Skeletal muscle cell (primary cell): ENCODE data around the gene MEIS2.

GRCh38 chr15:33857391-33858340 lies 110.6 kb upstream of the CHRM5 start:
- RRBS, result no CpG with 5 or more reads among the region's 25 CpGs

- RRBS, result 46% methylated on average over 8 of the region's 17 CpGs
These were observed 949 bp upstream of the GOLGA8B start for GRCh38 chr15:34584342-34584858.

DNA sequence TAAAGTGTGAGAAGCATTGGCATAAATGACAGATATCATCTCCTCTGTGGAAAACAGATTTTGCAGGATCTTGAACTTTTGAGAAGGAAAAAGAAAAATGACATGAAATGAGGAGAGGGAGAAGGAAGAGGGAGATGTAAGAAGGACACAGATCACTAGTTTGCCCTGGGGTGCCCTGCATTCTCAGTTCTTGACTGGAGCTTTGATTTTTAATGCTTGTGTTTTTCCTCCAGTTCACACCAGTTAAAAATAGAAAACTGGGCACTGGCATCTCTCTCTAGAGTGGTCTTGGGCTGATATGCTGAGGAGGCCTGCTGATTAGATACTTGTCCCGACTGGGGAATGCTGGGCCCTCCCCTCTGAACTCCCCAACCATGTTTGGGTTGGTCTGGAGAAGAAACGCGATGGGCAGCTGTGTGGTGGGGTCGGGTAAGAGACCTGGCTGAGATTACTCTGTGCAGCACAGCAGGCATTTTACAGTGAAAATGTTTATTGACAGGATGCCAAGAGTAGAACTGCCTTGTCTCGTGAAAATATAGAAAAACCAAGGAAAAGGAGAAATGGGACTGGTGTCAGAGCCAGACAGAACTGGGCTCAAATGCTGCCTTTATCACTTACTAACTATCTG lies 1.5 kb upstream of the ACTC1 start:
- RRBS, result no CpG with 5 or more reads among the region's 5 CpGs

DNA sequence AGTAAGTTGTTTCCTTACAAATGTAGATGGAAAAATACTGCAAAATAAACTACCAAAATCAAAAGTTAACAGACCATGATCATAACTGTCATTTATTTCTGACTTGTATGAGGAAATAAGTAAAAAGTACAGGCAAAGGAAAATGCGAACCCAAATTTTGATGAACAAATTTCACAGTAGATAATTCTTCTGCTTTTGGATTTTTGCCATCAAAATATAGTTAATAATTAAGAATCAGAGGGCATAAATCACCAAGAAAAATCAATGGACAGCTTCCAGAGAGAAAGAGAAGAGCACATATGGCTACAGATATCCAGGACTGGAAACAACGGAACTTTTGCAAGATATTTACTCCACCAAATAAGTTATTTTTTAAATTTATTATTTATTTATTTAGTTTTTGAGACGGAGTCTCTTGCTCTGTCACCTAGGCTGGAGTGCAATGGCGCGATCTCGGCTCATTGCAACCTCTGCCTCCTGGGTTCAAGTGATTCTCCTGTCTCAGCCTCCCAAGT lies 35.1 kb upstream of the NANOGP8 start:
- RRBS, result no CpG with 5 or more reads among the region's 6 CpGs

GRCh38 chr15:35492087-35492692 lies 53.8 kb downstream of the DPH6 start:
- RRBS, result no CpG with 5 or more reads among the region's 4 CpGs

DNA sequence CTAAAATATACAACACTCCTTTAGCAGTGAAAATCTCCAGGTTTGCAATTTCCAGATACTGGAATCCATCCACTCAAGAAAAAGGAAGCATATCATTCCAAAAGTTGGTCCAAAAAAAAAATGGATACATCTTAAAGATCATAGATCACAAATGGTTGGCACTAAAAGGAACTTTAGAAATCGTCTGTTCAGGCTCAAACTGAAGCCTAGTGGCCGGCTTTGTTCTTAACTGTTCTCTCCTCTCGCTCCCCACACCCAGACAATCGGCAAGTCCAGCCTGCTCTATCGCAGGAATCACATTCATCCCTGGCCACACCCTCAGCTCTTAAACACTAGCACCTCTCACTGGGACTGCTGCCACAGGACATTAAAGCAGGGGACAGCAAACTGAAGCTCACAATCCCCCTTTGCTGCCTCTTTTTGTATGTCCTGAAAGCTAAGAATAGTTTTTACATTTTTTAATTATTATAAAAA lies 130.2 kb upstream of the CDIN1 start:
- RRBS, result no CpG with 5 or more reads among the region's 5 CpGs

DNA sequence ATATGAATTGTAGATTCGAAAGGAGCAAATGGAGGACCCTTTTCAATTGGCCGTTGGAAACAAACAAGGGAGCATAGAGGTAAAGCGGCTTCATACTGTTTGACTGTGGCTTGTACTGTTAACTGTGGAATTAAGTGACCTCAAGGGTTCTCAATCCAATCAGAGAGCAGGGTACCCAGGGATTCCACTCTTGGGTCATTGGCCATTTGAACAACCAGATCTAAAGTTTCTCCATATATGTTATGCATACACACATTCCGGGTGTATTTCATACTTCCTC lies 823 bp downstream of the CDIN1 start:
- RRBS, result no CpG with 5 or more reads among the region's 4 CpGs

DNA sequence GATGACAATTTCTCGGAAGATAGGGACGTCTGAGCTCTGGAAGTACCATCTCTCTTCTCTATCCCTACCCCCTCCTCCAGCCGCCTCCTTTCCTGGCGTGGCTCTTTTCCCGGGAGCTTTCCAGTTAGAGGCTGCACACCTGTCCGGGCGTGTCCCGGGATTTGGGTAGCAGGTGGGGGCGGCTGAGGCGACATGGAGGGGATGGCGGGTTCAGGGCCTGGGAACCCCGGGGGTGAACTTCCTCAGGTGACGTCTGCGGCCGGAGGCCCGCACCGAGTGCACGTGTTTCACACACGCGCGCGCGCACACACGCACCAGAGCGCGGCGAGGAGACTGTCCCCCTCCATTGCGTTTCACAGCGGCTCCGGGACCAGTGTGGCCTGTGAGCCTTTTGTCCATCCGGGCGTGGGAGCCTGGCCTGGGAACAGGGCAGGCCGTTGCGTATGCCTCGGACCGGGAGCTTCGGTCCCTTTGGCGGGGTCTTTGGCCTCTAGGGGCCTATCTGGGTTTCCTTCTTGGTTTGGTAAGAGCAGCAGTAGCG lies 220.2 kb downstream of the MEIS2 start:
- RRBS, result 6% methylated on average over 11 of the region's 39 CpGs

GRCh38 chr15:36887038-36887756 lies 213.2 kb downstream of the MEIS2 start:
- RRBS, result no CpG with 5 or more reads among the region's 29 CpGs

DNA sequence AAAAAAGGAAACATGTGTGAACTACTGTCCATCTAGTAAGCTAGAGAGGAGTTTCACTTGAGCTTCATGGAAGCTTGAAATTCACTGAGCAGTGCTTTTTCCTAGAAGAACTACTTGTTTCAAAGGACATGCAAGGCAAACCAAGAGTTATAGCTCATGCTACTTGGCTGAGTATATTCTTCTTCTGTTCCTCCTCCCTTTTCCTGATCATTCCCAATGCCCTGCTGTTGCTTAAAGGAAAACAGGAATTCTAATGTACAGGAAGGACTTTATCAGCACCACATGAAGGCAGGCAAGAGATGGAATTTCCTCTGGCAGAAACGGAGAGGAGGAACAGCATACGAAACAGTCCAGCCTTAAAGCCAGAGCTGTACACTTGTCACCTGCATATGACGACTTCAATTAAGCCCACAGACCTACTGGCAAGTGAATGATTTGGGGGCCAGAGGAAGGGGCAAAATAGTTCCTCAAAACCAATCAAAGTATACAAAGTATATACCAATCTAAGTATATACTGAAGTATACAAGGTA lies 15.7 kb downstream of the MEIS2 start:
- RRBS, result no CpG with 5 or more reads among the region's 3 CpGs

DNA sequence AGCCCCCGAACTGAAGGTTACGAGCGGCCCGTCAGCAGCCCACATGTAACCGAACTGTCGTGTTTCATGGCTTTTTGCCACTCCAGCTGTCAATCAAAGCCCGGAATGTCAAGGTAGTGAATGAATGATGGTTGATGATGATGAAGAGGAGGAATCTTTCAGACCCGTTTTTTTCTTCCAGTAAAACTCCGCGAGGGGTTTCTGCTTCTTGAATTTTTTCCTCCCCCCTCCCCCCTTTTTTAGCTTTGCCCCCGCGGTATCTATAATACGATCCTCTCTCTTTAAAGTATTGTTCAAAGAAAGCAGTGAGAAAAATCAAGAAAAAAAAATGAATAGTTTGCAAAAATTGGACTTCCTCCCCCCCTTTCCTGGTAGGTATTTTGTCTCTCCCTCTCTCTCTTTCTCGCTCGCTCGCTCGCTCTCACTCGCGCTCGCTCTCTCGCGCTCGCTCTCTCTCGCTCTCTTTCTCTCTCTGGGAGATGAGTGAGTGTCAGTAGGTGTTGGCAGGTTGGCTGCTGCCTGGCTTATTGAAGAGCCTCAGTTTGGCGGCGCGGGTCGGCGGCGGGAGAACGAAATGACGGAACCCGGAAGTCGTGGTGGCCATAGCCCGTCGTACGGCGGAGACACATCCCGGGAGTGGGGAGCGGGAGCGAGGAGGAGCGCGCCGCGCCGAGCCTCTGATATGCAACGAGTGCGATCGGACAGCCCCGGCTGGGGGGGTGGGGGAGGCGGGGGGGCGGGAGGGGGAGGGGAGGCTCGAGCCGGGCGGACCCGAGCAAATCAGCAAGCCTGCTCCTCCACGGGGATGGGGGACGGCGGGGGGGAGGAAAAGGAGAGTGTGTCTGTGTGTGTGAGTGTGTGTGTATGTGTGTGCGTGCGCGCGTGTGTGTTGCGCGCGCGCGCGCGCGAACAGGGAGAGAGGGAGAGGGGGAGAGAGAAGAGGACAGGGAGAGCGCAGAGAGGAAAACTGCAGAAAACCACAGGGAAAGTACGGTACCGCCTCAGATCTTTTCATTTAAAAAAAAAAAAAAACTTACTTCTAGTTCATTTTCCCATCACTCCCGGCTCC lies at the start of gene MEIS2:
MEIS2 (minus strand) TSS at position 695 of the 1,069 bp plus-strand sequence.
- RRBS, result 2% methylated on average over 16 of the region's 75 CpGs

DNA sequence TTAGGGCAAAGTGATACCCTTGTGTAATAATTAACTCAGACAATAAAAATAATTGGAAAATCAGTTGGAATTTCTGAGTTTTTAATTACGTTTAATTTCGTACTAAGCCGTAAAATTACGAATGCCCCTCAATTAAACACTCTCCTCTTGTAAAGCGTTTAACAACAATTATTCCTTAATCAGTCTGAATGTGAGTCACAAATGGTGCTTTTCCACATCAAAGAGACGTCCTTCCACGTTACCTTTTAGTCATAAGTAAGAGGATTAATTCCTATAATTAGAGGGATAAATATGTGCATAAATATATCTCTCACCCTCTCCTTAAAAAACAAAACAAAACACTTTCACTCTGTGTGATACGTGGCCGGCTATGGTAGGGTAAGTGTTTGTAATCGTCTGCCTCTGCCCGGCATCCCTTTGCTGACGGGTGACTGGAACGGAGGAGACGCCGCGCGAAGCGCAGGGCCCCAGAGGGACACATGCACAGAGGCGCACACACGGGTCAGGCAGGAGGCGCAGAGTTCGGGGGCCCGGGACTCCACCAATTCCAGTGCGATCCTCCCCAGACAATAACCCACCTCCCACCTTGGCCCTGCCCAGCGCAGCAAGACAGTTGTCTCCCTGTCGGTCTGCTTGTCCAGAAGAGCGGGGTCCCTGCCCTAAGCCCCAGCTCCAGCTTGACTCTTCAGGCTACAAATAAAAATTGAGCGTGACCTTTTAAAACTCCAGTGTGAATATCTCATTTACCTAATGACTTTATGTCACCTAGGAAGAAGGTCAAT lies 9.8 kb upstream of the MEIS2 start:
- RRBS, result no CpG with 5 or more reads among the region's 28 CpGs

GRCh38 chr15:38129433-38130218 lies 123.0 kb upstream of the SPRED1 start:
- RRBS, result no CpG with 5 or more reads among the region's 12 CpGs

DNA sequence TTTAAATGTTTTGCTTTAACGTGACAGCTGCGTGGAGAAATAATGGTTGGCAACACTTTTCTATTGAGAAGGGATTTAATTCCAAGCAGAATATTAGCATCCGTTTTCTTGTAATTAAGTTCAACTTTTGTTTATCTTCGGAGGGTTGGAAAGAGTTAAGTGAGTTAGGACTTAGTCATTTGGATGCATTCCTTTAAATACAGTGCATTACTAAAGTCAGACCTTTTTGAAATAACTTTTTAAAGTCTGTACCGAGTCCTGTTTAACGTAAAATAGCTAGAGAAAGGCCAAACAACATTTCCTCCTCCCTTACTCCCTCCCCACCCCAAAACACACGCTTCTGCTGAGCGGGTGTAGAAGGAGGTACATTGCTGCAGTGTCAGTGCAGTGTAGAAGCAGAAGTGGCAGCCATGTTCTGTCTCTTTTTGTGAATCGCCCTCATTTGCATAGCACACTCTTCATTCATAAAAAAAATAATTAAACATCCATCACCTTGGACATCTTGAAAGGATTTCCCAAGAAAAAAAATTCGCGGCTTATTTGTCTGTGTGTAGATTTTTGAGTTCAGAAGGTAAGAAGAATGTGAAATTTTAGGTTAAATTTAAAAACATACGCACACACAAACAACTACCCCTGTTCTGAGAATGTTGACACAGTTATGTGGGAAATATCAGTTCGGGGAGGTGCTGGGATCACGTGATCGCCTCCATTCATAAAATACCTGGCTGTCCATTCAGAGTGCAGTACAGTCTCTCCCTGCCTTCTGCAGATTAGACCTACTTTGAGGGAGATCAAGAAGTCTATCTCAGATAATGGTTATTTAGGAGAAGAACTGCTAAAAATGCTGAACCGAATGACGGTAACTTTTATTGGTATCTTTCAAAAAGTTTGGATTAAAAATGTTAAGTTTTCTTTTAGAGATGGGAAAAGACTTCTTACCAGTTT lies 1.7 kb downstream of the SPRED1 start:
- RRBS, result no CpG with 5 or more reads among the region's 17 CpGs

- RRBS, result no CpG with 5 or more reads among the region's 1 CpG
These were observed 9.5 kb downstream of the SPRED1 start for GRCh38 chr15:38261968-38262667.

DNA sequence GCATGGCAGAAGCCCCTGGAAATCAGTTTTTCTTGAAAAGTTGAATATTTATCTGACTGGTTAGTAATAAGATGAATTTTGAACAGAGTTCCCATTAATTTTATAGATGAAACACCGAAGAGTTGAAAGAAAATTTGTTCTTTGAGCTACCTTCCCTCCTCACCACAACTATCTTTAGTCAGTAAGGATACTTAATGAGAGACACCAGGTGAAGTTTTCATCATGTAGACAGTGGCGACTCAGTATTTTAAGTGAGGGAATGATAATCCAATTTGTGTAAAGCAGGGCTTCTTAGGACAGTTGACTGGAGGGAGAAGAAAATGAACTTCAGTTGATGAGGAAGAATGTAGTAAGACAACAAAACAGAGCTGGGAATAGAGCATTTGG lies 10.1 kb downstream of the SPRED1 start:
- RRBS, result no CpG with 5 or more reads among the region's 2 CpGs

DNA sequence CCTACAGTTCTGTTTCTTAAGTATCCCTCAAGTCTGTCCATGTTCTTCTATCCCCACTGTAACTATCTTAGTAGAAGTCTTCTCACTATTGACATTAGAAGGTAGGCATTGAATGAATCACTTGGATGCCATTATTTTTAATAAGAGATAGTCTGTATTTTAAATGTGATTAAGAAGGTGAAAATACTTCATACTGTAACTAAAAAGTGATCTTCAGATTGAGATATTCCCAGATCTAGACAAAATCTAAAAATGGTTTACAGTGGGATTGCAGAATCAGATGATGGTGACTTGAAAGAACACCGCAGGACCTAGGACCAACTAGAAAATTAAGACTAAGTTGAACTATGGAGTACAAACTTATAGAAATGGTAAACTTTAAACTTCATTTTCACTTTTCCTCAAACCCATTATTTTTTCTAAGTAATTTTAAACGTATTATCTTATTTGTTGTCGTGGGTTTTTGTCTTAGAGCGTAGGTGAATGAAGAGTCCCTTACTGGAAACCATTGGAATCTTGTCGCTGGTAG lies 94.3 kb upstream of the FAM98B start:
- RRBS, result no CpG with 5 or more reads among the region's 5 CpGs

DNA sequence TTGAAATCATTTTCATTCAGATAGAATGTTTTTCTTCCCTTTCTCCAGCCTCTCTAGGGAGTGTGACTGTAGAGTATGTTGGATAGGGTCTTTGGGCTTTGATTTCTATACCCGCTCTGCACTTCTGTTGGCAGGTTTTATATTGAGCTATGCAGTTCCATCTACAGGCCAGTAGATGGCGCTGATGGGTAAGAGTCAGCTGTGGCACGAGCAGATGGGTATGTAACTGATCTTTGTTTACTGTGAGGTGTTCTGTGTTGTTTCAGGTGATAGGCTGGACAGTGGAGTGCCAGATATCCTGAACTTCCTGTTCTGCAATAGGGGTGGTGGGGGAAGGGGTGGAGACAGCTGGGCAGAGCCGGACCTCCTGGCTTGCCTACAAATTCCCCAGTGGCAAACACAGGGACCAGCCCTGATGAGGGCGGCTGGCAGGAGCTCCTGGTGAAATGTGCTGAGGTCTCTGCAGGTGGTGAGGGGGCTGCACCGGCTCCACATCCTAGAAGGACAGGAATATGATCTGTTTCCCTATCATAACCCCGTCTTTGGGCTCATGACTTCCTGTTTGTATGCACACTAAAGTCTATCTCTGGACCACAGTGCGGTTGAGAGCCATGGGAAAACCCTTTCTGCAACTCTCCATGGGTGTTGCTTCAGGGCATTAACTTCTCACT lies 13.5 kb upstream of the FAM98B start:
- RRBS, result no CpG with 5 or more reads among the region's 8 CpGs